Vein endothelial cell (primary cell): ENCODE measurements around a stretch of chr14.

DNA sequence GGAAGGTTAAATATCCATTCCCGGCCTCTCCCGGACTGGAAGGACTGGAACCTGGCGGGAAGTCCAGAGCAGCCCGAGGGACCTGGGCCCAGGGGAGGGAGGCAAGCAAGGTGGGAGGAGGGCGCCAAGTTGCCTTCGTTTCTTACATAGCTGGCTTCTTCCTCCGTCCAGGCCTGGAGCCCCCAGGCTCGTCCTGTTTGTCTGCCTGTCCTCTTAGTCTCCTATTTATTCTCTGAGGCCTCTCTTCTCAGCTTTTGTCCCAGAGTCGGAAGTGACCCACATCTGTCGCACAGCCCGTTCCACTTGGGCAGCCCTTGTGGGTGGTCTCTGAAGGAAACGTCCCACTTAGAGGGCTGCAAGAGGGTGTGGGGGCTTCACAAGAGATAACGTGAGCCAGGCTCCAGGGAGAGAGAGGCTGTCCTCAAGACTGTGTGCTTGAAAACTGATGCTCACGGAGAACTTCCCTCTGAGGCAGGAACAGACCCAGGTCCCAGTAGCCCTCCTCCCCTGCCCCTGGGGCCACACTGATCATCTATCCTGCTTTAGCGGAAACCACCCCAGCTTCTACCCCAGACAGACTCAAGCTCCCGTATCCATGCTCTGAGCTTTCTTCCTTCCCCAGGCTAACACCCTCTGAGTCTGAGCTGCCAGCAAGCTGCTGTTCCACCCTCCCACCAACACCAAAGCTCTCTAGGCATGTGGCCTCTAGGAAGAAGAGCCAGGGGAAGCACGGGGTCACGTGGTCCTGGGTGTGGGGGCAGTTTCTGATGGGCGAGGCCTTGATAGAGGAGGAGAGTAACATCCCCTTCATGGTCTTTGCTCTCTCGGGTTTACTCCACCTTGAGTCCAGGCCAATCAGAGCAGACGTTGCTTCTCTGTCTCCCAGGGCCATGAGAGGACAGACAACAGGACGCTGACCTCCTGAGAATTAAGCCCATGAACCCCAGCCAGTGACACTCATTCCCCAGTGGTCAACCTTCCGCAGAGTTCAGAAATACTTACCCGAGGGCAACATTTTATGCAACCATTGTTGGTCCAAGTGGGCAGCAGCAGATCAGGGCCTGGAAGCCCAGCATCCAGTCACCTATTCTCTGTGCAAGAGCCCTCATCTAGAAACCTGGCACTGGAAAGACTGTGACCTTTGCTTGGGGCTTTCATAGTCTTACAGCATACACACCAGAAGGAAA is 1.2 kb downstream of the PCK2 start:
- CAGE, long polyA plus RNA = no peak

DNA sequence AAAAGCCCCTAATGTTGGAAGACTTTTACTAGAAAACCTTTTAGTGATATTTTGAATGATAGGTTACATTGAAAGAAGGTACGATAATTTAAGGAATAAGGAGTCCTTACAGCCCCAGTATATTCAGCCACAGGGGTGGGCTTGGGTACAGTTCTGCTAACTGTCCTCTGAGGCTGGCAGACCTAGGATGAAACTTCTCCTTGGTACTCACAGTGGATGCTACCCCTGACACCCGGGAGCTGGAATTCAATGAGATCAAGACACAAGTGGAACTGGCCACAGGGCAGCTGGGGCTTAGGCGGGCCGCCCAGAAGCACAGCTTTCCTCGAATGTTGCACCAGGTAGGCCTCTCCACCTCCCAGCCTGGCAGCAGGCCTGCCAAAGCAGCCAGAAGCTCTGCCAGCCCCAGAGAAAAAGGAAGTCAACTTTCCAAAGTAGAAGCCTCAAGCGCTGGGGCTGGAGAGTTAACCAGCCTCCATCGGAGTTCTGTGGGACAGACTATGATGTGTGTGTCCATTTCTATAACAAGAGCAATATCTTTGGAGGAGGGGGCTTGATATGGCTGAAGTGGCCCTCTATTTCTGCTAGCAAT is 2.4 kb upstream of the NRL start:
- CAGE, long polyA plus RNA = no peak

- CAGE, long polyA plus RNA = no peak
Observed at GRCh38 chr14:24122884-24123396, 7.5 kb upstream of the FITM1 start.

GRCh38 chr14:24145321-24145767 is 1.1 kb downstream of the PSME2 start:
- CAGE, long polyA plus RNA = no peak

DNA sequence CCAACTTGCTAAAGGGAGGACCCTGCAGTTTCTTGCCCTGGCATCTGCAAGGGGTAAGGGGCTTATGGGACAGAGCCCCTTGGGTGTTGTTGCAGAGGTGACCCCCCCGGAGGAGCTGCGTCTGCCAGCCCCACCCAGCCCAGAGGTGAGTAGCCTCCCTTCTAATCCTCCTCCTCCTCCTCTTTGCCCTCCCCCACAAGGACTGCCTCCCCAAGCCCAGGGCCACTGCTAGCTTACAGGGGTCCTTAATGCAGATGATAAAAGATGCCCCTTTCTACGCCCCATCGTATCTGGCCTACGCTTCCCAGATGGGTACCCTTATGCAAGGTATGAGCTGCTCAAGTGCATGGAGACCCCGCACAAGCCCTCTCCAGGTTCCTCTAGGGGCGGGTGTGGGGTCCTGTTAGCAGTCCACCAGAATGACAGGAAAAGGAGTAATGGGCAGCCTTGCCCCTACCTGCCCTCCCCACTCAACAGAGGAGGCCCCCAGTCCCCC is 5.8 kb downstream of the REC8 start:
- CAGE, long polyA plus RNA = no peak

- CAGE, long polyA plus RNA = no peak
Observed at GRCh38 chr14:24181071-24181851, 7.4 kb downstream of the IPO4 start.

- CAGE, long polyA plus RNA = no peak
Observed at GRCh38 chr14:24216719-24217178, 883 bp upstream of the MDP1 start.

GRCh38 chr14:24242861-24243224 is 420 bp upstream of the TINF2 start:
- CAGE, long polyA plus RNA = no peak

DNA sequence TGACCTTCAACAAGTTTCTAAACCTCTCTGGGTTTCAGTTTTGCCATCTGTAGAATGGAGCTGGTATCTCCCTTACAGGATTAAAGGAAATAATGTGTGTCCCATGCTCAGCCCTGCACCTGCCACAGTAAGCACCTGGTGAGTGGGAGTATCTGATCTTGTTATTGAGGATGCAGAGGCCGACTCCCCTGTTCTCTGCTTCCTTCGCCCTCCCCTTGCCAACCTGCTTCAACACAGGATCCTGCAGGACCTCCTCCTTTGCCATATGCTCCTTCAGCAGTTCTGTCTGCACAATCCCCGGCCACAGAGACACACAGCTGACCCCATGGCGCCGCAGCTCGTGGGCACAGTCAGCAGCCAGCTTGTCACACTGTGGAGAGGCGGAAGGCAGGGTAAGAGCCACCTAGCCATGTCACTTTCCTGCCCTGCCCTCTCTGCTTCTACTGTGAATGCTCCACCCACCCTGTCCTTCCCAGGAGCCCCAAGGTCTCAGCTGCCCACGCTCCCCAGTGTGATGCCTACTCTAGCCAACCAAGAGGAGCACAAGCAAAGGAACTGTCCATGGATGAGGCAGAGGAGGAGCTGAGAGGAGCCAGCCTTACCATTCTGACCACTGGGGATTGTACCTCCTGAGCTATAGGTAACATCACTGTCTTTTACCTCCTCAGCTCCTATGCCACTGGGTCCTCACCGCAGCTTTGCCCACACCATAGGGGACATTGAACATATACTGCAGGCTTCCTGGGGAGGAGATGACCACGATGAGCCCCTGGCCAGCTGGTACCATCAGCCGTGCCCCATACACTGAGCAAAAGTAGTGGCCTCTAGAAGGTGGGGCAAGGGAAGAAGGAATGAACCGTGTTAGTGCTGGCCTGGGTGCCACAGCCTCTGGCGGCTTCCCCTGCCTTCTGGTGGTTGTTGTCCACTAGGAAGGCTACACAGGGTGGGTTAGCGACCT is 7.3 kb downstream of the DHRS1 start:
- CAGE, long polyA plus RNA = no peak

GRCh38 chr14:24311636-24312161 is 397 bp downstream of the LTB4R start:
- CAGE, long polyA plus RNA = no peak

DNA sequence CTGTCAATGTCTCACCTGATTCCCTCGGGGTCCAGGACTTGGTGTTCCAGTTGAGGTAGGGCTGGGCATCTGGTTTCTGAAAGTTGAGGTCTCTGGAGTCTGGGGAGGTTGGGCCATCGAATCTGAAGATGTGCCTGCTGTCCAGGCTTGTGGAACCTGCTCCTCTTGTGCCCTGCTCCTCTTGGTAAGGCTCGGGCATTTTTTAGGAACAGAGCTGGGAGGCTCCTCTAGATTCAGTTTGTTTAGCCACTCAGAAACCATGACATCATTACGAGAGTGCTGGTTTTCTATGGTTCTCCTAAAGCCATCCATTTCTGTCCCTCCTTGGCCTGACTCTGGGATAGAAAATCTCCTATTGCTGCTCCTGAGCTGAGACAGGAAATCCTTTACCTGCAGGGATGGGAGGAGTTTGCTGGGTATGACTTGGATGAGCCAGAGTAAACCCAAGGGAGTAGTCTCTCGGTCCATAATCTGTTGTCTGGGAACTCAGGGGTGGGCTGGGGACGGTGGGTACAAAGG is 2.3 kb upstream of the ADCY4 start:
- CAGE, long polyA plus RNA = no peak

DNA sequence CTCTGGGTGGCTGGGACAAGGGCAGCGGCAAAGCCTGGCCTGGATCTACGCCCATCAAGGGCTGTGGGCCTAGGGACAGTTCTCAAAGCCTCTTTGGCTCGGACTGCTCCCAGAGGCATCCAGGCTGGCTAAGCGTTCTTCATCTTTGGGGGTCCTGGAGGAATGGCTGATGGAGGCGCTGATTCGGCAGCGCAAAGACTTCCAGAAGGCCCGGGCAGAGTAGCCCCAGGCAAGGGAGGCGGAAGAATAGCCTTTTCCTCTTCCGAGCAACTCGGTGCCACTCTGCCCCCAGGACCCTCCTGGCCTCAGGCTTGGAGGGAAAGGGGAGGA is 594 bp upstream of the NFATC4 start:
- CAGE, long polyA plus RNA = no peak

- CAGE, long polyA plus RNA = no peak
Observed at GRCh38 chr14:24392672-24393166, 6.1 kb upstream of the NYNRIN start.

DNA sequence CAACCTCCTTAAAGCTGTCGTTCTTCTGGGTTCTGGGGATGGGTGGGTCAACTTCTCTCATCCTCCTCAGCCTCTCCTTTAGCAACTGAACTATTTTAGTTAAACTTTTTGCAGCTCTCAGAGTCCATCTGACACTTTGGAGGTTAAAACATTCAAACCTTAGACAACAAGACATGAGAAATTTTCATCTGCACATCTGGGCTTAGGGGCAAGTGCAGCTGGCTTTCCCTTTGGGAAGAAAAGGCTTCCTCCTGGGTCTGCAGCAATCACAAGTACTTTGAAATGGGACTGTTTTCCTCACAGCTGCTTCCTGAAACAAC is 16.0 kb upstream of the SDR39U1 start:
- CAGE, long polyA plus RNA = no peak

- CAGE, long polyA plus RNA = no peak
Observed at GRCh38 chr14:24481512-24482126, 26.4 kb downstream of the CMA1 start.

GRCh38 chr14:24809073-24809395 is 175.0 kb upstream of the GZMB start:
- CAGE, long polyA plus RNA = no peak

DNA sequence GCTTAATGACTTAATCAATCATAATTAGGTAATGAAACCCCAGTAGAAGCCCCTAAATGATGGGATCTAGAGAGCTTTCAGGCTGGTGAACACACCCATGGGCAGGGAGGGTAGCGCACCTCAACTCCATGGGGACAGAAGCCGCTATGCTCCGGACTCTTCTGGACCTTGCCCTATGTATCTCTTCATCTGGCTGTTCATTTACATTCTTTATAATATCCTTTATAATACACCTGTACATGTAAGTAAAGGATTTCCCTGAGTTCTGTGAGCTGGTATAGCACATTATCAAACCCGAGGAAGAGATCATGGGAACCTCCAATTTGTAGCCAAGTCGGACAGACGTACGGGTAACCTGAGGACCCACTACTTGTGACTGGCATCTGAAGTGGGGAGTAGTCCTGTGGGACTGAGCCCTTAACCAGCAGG is 205.9 kb downstream of the STXBP6 start:
- CAGE, long polyA plus RNA = no peak

- CAGE, long polyA plus RNA = no peak
Observed at GRCh38 chr14:24856858-24857301, 193.1 kb downstream of the STXBP6 start.

DNA sequence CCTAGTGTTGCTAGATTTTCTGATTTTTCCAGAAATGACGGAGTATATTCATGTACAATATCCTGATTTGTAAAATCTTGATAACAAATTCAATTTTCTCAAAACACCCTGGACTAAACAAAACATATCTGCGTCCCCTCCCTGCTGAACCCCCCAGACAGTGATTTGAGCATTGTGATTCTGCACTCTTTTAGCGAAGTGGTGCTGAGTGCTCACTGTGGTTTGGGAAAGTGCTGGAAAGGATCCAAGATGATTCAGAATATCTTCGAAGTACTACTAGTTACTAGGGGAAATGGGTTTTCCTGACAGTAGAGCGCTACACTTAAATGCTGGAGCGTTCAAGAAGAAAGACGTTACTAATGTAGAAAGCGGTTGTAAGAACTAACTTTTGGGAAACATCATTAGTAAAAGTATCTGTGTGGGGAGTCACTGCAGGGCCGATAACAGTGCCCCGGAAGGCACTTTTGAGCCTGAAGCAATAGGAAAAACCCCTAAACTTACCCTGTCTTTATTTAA is 813 bp upstream of the STXBP6 start:
- CAGE, long polyA plus RNA = no peak

DNA sequence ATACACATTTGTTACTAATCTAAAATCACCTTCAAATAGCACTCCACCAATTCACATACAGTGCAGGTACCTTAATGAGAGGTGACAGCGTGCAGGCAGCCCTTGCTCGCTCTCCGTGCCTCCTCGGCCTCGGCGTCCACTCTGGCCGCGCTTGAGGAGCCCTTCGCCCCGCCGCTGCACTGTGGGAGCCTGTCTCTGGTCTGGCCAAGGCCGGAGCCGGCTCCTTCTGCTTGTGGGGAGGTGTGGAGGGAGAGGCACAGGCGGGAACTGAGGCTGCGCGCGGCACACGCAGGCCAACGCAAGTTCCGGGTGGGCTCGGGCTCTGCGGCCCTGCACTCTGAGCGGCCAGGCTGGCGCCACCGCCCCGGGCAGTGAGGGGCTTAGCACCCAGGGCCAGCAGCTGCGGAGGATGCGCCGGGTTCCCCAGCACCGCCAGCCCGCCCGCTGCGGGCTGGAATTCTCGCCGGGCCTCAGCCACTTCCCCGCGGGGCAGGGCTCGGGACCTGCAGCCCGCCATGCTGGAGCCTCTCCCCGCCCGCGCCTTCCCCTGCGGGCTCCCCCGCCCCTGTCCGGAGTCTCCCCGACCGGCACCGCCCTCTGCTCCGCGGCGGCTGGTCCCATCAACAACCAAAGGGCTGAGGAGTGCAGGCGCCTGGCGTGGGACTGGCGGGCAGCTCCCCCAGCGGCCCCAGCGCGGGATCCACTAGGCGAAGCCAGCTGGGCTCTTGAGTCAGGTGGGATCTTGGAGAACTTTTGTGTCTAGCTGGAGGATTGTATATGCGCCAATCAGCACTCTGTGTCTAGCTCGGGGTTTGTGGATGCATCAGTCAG is 921.3 kb upstream of the FOXG1 start:
- CAGE, long polyA plus RNA = no peak